Occipital lobe (tissue), 2 donors: ENCODE measurements around a stretch of chr9.

- RAMPAGE, long total RNA: no peak
Measured at GRCh38 chr9:137631948-137632653, 13.3 kb downstream of the EHMT1 start.

- RAMPAGE, long total RNA: no peak
Measured at GRCh38 chr9:137679320-137679634, 60.5 kb downstream of the EHMT1 start.

DNA sequence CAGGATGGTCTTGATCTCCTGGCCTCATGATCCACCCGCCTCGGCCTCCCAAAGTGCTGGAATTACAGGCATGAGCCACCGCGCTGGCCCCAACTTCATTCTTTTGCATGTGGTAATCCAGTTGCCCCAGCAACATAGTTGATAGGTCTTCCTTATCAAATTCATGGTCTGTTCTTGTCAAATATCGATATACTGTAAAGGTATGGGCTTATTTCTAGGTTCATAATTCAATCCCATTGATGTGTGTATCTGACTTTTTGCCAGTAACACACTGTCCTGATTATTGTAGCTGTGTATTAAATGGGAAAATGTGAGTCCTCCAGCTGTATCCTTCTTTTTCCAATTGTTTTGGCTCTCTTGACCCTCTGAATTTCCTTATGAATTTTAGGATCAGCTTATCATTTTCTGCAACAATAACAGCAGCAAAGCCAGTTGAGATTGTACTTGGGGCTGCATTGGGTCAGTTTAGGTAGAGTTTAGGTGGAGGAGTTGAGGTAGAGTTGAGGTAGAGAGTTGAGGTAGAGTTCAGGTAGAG is 68.2 kb downstream of the EHMT1 start:
- RAMPAGE, long total RNA: no peak

GRCh38 chr9:137716438-137717211 is 97.8 kb downstream of the EHMT1 start:
- RAMPAGE, long total RNA: no peak

- RAMPAGE, long total RNA: no peak
Measured at GRCh38 chr9:137723836-137724526, 105.2 kb downstream of the EHMT1 start.

GRCh38 chr9:137740281-137740709 is 121.5 kb downstream of the EHMT1 start:
- RAMPAGE, long total RNA: no peak

GRCh38 chr9:138023484-138024060 is 146.0 kb downstream of the CACNA1B start:
- RAMPAGE, long total RNA: no peak